Mesangial cell (primary cell): ENCODE measurements around a stretch of chrX.

DNA sequence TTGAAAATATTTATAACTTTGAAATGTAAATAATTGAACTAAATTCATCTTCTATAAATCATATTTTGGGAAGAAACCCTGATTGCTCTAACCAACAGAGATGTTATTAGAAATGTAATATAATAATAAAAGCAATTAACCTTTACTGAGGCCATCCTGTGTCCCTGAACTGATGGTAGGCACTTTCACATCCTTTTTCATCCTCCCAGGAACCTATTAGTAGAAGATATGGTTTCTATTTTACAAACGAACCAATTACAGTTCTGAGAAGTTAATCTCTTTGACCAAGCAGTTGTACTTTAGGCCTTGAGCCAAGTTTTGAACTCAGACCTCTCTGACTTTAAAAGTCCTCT, 789.3 kb upstream of the MAGEB2 start:
- RAMPAGE, long total RNA = no peak

- RAMPAGE, long total RNA = no peak
Observed at GRCh38 chrX:30142326-30142560, 73.1 kb upstream of the MAGEB2 start.

DNA sequence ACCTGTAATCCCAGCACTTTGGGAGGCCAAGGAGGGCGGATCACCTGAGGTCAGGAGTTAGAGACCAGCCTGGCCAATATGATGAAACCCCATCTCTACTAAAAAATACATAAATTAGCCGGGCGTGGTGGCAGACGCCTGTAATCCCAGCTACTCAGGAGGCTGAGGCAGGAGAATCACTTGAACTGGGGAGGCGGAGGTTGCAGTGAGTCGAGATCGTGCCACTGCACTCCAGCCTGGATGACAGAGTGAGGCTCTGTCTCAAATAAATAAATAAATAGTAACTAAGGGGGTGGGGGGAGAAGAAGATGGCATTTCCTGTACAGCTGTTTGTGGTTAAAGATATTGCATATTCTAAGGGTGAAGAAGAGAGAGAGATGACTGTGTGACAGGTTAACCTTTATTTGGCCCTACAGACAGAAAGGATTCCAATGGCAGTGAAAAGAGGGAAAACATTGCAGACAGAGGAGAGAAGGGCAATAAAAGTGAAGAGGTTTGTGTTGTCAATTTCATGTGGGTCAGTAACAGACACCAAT, 9.5 kb downstream of the TASL start:
- RAMPAGE, long total RNA = no peak

- RAMPAGE, long total RNA = no peak
Observed at GRCh38 chrX:30830551-30831783, 58.1 kb downstream of the TAB3 start.

DNA sequence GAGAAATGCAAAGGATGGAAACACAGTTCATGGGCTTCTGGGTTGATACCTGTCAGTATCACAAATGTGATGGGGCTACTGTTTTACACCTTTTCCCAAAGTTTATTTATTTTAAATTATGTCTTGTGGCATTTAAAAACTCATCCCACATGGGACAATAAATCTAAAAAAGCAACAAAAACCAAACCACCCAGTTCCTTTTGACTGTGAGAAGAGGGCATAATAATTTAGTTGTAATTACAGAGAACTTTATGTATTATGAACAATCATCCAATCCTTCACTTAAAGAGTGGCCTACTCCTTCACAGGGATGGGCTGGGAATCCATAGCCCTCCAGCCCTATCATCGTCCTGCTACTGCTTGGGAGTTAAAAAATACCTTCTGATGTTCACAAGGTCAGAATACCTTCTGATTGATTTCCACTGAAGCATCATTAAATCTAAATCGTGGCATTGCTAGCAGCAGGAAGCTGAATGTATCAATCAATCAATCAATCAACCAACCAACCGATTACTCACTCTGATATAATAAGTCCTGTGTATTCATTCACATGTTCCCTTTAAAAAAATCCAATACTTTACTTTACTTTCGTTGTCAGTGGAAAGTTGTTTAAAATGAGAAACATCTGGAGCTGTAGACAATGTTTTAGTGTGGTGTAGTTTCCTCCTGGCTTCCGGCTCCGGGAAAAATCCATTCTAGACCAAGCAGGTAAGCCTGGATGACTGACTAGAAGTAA, 48.7 kb upstream of the FTHL17 start:
- RAMPAGE, long total RNA = no peak

DNA sequence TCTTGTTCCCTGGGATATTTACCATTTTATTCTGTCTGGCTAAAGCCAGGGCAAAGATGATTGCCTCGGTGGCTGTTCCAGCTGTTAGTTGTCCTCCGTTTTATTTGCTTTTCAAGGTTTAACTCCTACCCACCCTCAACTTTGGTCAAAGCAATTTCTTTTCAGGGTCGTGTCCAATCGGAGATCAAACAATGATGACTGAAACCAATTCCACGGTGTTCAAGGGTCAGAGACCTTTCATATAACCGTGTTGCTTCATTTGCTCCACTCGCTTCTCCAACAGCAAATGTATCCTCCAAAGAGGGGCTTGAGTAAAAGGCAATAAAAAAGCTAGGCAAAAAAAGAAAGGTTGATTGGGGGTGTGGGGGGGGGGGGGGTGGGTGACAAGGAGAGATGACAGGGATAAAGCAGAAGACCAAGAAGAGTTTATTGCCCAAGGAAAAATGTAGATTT, 193.6 kb upstream of the FTHL17 start:
- RAMPAGE, long total RNA = no peak

DNA sequence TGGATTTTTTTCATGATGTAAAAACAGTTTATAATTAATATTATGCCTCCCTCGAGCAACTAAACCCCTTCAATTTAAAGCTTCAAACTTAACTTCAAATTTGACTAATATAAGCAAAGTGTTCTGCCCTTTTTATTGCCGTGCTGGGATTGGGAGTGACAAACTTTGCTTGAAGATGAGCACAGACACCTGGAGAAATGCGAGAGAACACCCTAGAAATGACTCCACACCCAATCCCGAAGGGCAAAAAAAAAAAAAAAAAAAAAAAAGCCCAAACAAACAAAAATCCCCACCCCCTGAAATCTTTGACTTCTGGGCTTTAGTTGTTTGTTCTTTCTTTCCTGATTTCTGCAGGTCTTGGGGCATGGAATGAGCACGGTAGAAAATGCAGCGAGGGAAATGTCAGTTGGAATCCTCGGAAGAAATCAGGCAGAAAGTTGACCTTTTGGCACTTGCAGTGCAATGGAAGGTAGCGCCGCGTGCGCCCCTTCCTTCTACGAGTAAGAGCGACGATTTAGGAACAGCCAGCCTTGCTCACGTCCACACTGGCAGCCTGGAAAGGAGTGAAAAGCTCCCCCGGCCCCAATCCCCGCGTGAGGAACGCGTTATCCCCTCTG, 194.2 kb upstream of the FTHL17 start:
- RAMPAGE, long total RNA = no peak

DNA sequence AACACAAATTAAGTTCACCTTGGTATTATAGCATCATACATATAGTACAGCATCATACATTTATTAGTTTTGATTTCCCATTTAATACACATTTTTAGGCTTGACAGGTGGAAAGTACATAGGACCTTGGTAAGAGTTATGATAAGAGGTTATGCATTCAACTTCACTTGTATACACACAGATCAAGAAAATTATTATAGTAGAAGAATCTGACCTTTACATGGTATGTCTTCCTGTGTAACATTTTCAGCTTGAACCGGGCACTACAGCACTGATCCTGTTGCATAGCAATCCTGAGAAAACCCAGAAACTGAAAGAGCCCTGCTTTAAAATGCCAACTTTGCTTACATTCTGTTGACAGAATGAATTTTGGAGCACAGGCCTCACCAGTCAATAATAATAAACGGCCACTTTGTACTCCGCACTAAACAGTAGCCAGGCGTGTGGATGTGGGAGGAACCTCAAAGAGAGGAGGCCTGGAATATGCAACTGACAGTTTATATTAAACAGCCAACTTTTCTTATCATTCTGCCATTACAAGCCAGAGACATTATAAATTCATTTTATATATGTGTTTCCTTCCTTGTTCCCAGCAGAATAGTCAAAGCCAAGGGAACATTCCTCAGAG, 436.3 kb upstream of the FTHL17 start:
- RAMPAGE, long total RNA = no peak

GRCh38 chrX:31527312-31527755, 455.5 kb upstream of the FTHL17 start:
- RAMPAGE, long total RNA = no peak

DNA sequence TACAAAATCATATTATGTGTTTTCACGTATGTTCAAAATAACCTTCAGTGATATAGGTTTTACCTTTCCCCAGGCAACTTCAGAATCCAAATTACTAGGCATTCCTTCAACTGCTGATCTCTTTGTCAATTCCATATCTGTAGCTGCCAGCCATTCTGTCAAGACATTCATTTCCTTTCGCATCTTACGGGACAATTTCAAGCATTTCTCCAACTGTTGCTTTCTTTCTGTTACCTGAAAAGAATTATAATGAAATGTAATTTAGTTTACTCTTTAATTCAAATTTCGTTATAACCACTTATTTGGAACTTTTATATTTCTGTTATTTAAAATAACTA, 830.9 kb downstream of the DMD start:
- RAMPAGE, long total RNA = no peak

DNA sequence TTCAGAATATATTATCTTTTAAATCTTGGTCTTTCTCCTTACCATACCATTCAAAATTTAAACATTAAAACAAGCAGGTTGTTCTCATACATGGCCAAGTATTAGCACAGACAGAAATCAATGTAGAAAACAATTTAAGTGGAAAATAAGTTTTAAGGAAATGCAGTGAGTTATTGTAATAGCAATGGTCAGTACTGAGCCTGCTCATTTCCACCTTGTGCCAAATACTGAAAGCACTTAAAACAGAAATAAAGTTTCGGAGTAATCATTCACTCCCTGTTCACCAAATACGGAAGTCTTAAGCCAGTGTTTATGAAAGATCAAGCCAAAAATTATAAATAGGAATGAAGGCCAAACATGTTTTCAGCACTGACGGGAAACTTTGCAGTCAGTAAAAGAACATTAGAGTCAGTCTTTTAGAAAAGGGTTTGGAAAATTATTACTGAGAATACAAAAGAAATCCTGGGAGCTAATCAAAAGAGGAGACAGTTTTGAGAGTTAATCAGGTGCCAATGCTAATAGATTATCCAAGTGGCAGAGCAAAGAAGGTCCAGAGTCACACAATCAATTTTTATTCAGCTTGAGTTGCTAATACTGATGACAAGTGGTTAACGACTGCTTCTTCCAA, 178.6 kb downstream of the DMD start:
- RAMPAGE, long total RNA = no peak

- RAMPAGE, long total RNA = no peak
Observed at GRCh38 chrX:34656589-34657178, 401 bp downstream of the TMEM47 start.

DNA sequence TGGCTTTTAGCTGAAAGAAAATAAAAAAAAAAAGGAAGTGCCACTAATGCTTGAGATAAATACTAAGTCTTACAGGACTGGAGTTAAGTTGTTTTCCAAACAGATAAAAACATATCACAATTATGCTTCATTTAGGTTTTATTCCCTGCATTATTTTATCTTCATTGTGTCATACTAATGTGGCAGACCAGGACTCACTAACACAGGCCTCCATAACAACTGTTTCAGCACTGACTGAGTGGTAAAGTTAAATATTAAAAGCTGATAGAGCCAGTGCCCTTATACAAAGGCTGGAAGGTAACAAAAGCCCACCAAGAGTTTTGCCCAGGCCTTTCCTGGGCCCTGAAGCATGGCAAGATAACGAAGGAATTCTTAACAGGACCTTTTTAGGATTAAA, 42.4 kb upstream of the DYNLT3 start:
- RAMPAGE, long total RNA = no peak

GRCh38 chrX:38850819-38851230, 49.6 kb downstream of the MID1IP1 start:
- RAMPAGE, long total RNA = no peak

DNA sequence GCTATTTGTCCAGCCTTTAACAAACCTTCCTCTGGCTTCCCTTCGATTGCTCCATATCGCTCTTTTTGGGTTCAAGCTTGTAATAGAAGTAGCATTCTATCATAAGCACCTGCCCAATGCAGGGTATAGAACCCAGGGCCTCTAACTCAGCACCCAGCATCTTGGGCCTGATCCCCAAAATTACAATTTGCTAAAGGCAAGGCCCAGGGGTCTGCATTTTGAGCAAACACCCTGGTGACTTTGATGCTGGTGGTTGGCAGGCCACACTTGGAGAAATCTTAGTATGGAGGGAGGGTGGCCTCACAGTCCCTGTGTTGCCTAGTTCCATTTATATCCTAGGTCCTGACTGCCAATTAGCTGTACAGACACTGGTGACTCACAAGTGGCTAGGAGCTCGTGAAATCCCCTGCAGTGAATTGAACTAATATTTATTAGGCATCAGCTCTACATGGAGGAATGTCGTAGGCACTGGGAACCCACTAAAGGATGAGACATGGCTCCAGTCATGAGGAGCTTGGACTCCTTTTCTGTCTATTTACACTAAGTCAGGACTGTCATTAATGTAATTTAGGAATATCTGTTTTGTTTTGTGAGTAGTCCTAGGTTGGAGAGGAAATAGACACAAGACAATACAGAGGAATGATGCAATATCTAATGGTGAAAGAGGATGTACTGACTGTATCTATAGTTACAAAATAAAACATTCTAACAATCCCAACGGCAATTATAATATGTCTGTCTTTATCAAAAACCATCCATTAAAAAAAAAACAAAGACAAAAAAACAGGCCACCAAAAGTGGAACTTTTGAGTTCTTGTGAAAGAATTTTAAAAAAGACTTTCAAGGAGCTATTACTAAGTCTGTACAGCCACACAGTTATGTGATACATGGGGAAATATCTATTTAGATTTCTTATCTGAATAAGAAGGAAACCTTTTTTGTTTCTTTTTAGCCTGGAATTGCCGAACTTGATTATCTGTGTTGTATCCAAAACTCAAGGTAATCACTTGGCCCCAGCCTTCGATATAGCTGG, 67.7 kb downstream of the MID1IP1 start:
- RAMPAGE, long total RNA = no peak

DNA sequence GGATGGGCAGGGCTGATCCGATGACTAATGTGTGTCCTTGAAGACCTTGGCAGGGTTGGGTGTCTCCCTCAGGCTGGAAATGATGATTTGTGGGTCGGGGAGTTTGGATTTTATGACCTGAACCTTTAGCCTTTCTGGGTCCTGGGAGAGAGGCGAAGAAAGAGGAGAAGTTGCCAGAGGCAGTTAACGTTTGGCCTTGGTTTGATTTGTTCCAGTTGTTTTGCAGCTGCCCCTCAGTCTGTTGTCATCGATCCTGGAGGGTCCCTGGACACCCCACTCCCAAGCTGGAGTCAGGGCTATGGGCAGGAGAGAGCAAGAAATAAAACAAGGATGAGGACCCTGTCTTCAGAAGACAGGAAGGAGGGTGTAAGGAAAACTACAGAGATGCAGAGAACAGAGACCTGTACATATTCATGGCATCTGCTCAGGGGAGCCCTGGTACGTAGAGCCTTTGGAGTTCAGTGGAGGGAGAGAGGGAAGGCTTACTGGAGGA, 425.2 kb downstream of the MID1IP1 start:
- RAMPAGE, long total RNA = no peak

GRCh38 chrX:39519600-39520102, 578.1 kb downstream of the BCOR start:
- RAMPAGE, long total RNA = no peak

DNA sequence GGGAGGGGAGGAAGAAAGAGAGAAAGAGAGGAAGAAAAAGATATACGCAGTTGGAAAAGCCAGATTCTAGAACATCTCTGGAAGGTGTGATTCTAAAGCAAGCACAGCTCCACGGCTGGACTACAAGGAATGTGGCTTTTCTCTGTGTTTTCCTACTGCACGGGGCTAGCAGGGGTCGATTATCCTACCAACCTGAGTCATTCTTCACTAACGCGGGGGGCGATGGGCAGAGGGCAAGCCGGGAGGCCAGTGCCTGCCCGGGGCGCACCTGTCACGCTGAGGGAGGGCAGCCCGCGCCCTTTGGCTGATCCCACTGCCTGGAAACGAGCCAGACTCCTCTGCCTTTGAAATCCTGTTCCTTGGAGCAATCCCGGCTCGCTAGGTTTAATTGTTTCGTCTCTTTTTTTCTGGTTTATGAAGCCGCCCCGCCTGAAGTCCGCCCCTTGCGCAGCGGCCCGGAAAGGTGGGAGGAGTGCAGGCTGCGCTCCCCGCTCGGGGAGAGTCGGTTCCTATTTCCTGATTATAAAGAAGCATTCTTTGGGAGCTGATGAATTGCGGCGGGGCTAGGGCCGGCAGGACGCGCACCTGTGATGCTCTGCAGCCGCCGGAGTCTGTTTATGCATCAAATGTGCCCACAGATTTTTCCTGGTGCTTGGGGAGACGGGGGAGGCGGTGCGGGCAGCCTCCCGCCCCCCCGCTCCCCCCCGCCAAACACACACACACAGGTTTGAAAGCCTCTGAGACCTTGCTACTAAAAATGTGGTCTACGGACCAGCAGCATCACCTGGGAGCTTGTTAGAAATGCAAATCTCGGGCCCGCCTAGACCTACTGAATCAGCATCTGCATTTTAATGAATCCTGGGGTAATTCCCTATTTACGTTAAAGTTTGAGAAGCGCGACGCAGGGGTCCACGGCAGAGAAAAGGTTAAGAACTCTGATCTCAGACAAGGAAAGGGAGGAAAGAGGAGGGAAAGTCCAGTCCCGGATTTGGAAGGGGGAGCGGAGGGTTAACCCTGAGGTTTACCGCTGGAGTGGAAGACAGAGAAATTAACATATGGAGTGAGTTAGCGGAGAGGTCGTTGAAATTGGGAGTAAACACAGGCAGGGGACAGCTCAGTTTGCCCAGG, 484.1 kb downstream of the BCOR start:
- RAMPAGE, long total RNA = no peak

DNA sequence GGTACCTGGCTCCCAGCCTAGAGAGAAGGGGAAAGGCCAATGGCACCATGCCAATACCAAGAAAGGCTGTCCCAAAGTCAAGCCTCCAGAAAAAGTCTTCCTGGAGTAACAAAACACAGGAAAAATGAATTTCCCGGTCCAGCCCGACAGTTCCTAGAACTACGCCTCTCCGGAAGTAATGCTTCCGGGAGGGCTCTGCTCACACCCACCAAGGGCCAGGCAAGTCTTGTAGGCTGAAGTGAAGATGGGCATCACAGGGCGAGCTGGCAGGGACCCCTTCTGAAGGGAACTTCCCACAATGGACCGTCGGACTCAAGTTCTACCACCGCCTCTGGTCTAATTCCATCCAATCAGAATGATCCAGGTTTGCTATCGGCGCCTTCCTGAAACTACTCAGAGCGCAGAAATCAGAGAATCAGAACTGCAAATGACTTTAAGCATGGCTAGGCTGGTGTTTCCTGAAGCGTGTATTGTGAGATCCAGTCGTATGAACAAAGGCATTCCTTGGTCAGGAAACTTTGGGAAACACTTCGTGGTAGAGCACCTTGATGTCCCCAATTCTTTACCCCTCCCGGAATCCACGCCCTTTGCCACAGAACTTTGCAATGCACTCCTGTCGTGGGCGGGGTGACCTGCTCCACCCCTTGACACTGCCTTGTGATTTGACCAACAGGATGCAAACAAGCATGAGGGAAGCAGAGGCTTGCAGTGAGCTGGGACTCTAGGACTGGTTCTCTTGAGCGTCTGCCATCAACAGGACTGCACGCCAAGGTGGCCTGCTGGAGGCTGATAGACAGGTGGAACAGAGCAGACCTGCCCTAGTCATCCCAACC, 127.8 kb downstream of the BCOR start:
- RAMPAGE, long total RNA = no peak

DNA sequence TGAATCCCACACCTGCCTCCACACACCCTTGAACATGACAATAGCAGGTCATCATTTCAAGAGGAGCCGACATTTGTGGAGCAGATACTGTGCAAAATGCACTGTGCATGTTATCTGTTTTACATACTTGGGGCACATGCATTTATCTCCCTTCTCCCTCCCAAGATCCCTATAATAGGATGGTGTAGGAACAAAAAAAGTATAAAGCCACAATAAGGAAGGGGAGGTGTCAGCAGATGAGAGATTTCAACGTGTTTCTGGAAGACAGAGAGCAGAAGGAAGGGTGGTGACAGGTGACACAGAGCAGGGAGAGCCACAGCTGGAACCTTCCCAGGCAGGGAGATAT, 107.5 kb downstream of the BCOR start:
- RAMPAGE, long total RNA = no peak